Subcutaneous adipose tissue (tissue), 3 donors: ENCODE results near the gene KIR2DL1.

DNA sequence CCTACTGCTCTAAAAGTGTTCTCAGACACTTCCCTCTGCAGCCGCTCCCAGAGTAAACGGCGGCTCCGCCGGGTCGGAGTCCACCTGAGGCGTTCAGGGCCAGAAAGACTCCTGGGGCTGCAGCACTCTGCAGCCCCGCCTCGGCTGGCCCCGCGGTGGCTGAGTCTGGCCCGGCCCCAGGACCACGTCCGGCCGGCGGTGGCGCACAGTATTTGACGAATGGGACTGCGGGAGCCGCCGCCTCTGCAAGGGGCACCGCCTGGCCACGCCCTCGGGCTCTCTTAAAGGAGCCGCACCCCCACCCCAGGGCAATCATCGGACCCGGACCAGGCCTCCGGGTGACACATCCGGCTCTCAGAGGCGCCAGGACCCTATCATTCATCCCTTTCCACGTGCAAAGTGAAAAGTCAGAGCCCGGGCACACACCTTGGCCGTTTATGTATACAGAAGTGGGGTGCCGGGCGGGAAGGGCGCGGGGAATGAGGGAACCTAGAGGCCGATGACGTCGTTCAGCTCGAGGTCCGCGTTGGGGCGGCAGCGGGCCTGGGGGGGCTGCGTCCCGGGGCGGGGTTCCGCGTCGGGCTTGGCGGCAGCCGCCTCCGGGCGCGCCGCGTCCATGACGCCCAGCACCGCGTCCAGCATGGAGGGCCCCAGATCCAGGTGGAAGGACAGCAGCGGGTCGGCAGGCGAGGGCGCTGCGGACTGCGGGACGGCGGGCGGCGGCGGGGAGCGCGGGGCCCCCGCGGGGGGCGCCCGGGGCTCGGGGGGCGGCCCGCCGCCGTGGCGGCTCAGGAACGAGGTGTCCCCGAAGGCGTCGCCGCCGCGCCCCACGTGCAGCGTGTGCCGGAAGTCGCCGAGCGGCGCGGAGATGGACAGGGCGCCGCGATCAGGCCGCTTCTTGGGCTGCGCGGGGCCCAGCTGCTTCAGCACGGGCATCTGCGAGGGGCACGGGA lies 1.3 kb upstream of the LENG9 start:
- PRO-cap = bidirectional peak, plus-strand start at position 311 of the sequence, minus-strand start at position 221 of the sequence
- RAMPAGE, long total RNA, 3 experiments = no peak in any of the 3 experiments

- PRO-cap = no peak
- RAMPAGE, long total RNA, 3 experiments = no peak in any of the 3 experiments
Observed at GRCh38 chr19:54503528-54504072, 969 bp downstream of the LAIR2 start.

DNA sequence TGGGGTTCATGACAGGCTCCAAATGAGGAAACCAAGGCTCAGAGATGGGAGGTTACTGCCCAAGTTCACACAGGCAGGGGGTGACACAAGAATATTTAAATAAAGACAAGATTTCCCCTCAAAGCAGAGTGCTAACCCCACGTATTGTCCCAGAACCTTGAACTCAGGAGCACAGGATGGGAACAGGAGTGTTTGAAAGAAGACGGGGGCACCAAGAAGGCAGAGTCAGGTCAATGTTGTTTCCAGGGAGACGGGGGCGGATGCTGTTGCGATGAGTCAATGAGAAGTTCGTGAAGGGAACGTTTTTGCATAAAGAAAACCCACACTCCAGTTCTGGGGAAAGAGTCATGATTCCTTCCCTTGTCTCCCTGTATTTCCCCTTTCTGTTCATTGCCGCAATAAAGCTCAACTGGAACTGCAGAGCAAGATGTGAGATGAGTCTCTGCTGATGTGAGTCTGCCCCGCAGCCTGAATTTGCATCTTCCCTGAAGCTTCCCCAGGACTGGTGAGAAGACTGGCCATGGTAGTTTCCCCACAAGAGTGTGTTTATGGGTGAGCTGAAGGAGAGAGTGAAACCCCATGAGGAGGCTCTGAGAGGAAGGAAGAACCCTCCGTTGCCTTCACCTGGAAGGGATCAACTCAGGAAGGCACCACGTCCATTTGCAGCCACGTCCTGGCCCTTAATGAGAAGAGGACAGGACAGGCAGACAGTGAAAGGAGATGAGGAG lies 13.4 kb downstream of the LILRA1 start:
- PRO-cap = no peak
- RAMPAGE, long total RNA, 3 experiments = no peak in any of the 3 experiments

GRCh38 chr19:54642765-54643570 lies 12.7 kb downstream of the LILRB1 start:
- PRO-cap = no peak
- RAMPAGE, long total RNA, 3 experiments = no peak in any of the 3 experiments

DNA sequence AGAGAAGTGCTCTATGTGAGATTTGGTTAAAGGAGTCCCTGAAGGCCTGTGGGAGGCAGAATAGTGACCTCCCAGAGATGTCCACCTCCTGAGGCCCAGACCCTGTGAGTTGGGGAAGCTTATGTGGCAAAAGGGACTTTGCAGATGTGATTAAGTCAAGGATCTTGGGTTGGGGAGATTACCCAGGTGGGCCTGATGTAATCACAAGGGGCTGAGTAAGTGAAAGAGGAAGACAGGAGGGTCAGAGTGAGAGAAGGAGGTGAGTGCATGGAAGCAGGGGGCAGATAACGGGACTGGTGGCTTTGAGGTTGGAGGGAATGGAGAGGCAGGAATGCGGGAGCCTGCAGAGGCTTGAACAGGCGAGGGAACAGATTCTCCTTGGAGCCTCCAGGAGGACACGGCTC lies 698 bp upstream of the LILRB4 start:
- PRO-cap = no peak
- RAMPAGE, long total RNA, 3 experiments = no peak in any of the 3 experiments

GRCh38 chr19:54769662-54769959 lies at the start of gene KIR2DL1:
TSS of gene KIR2DL1 (plus strand) at chr19:54769793.
- PRO-cap = no peak
- RAMPAGE, long total RNA, 3 experiments = no peak in any of the 3 experiments

DNA sequence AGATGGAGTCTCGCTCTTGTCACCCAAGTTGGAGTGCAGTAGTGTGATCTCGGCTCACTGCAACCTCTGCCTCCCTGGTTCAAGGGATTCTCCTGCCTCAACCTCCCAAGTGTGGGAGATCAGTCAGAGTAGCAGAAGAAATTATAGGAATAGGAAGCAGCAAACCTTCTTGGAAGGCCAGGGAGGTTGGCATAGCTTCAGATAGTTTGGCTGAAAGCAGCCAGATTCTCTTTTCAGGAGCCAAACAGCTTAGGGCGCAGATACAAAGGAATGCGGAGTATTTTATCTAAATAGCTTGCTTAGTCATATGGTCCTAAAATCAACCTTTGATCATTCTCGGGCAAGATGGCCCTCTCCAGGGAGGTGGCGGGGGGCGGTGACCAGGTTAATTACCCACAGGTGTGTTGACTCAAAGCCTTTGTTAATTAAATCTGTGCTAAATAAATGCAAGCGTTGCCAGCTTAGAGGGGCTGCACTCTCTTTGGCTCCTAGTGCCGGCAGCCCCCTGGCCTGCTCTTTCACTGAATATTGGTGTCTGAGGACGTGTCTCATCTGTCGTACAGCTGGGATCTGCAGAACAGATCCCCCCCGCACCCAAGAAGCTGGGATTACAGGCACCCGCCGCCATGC lies 12.5 kb upstream of the NCR1 start:
- PRO-cap = no peak
- RAMPAGE, long total RNA, 3 experiments = no peak in any of the 3 experiments

GRCh38 chr19:55058674-55059490 lies 4.1 kb downstream of the RDH13 start:
- PRO-cap = no peak
- RAMPAGE, long total RNA, 3 experiments = start-site peak on the minus strand in 1 of 3 experiments, at chr19:55059197-55059268 at its widest, 8 reads per replicate

DNA sequence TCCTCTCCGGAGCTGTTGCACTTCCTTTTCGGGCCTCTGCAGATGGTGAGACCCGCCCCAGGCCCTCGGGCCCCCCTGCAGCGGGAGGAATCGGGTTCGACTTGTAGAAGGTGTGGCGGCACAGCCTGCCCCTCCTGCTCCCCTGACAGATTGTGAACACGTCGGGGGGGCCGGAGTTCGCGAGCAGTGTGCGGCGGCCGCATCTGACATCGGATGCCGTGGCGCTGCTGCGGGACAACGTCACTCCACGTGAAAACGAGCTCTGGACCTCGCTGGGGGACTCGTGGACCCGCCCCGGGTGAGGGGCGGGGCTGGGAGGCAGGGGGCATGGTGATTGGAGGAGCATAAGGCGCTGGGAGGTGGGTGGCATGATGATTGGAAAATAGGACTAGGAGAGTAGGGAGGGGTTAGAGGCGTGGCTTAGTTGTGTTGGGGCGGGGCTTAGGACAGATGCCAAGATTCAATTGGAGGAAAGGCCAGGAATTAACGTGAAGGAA lies 6.7 kb downstream of the EPS8L1 start:
- PRO-cap = no peak
- RAMPAGE, long total RNA, 3 experiments = no peak in any of the 3 experiments

GRCh38 chr19:55096647-55097336 lies 20.6 kb downstream of the PPP1R12C start:
- PRO-cap = no peak
- RAMPAGE, long total RNA, 3 experiments = no peak in any of the 3 experiments

- PRO-cap = no peak
- RAMPAGE, long total RNA, 3 experiments = no peak in any of the 3 experiments
Observed at GRCh38 chr19:55239300-55239542, 10.7 kb upstream of the TMEM86B start.

GRCh38 chr19:55308282-55308888 lies 16.8 kb downstream of the TMEM150B start:
- PRO-cap = no peak
- RAMPAGE, long total RNA, 3 experiments = no peak in any of the 3 experiments

DNA sequence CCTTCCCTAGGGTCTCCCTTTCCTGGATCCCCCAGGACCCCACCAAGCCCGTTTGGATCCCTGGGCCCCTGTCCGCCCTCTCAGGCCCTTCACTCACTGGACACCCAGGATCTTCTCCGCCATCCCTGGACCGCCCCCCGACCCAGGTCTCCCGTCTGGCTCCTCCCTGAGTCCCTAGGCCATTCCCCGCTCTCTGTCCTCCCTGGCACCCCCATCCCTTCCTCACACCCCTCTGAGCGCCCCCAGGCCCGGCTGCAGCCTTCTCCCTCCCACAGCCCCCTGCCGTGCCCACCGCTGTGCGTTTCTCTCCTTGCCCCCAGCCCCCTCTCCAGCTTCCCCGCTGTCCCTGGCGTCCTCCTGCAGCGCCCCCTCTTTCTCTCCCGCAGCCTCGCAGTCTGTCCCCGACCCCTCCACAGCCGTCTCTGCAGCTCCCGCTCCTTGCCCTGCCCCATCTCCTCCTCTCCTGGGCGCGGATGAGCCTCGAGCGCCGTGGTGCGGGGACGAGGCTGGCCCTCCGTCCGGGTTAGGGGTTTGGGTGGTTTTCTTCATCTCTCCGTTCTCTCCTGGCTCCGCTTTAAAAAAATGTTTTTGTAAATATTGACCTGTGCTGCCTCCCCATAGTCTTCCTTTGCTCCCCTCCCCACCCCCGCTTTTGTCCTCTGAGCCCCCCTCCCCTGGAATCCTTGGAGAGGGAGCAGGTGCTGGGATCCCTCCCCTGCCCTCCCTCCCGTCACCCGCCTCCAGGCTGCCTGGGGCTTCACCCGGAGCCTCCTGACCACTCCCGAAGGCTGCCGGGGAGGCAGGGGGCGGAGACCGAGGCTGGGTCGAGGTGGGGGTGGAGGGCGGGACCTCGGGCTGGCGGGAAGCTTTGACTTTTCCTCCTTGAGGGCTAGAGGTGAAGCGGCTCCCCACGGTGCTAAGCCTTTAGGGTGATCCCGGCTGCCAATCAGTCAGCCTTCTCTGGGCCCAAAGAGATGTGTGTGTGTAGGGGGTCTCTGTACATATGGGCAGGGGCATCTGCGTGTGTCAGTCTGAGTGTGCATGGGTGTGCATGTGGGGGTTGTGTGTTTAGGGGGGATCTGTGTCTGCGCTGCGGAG lies 1.2 kb downstream of the KMT5C start:
- PRO-cap = no peak
- RAMPAGE, long total RNA, 3 experiments = no peak in any of the 3 experiments

DNA sequence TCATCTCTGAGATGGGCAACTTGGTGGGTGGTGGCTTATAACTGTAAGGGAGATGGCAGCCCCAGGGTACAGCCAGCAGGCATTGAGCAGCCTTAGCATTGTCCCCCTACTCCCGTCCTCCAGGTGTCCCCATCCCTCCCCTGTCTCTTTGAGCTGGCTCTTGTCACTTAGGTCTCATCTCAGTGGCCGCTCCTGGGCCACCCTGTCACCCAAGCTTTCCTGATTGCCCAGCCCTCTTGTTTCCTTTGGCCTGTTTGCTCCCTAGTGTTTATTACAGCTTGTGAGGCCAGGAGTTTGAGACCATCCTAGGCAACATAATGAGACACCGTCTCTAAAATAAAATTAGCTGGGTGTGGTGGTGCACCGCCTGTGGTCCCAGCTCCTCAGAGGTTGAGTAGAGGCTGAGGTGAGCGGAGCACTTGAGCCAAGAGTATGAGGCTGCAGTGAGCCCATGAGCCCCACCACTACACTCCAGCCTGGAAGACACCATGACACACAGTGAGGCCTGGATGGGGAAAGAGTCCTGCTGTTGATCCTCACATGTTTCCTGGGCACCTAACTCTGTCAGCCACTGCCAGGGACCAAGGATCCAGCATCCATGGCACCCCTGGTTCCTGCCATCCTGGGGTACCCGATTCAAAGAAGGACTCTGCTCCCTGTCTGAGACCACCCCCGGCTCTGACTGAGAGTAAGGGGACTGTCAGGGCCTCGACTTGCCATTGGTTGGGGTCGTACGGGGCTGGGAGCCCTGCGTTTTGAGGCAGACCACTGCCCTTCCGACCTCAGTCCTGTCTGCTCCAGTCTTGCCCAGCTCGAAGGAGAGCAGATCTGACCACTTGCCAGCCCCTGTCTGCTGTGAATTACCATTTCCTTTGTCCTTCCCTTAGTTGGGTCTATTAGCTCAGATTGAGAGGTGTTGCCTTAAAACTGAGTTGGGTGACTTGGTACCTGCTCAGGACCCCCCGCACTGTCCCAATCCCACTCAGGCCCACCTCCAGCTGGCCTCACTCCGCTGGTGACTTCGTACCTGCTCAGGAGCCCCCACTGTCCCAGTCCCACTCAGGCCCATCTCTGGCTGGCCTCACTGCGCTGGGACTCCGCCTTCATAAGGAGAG lies 3.5 kb downstream of the RPL28 start:
- PRO-cap = no peak
- RAMPAGE, long total RNA, 3 experiments = no peak in any of the 3 experiments

DNA sequence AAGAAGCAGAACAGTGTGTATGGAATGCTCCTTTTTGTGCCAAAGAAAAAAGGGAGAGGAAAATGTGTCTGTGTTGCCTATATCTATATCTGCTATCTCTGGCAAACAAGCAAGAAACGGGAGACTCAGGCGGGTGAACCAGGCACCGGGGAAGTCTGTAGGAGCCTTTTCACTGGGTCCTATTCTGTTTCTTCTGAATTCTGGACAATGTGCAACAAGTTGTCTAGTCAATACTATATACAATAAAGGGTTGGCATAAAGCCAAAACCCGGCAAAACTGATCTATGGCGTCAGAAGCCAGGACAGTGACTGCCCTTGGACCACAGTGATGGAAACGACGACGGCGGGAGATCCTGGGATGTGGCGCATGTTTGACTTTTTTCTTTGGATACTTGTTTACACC lies 1.2 kb downstream of the ISOC2 start:
- PRO-cap = no peak
- RAMPAGE, long total RNA, 3 experiments = no peak in any of the 3 experiments

DNA sequence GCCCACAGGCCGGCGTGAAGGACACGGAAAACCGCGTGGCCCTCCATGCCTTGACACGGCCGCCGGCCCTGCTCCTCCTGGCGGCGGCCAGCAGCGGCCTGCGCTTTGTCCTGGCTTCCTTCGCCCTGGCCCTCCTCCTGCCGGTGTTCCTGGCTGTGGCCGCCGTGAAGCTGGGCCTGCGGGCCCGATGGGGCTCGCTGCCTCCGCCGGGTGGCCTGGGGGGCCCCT lies 1.3 kb downstream of the NAT14 start:
- PRO-cap = no peak
- RAMPAGE, long total RNA, 3 experiments = no peak in any of the 3 experiments

- PRO-cap = unidirectional peak, plus-strand start at chr19:55493499
- RAMPAGE, long total RNA, 3 experiments = start-site peak on the plus strand in 1 of 3 experiments, at chr19:55493717-55493838 at its widest, 6 reads per replicate
Observed at GRCh38 chr19:55493041-55493956, 5.1 kb downstream of the SSC5D start.

DNA sequence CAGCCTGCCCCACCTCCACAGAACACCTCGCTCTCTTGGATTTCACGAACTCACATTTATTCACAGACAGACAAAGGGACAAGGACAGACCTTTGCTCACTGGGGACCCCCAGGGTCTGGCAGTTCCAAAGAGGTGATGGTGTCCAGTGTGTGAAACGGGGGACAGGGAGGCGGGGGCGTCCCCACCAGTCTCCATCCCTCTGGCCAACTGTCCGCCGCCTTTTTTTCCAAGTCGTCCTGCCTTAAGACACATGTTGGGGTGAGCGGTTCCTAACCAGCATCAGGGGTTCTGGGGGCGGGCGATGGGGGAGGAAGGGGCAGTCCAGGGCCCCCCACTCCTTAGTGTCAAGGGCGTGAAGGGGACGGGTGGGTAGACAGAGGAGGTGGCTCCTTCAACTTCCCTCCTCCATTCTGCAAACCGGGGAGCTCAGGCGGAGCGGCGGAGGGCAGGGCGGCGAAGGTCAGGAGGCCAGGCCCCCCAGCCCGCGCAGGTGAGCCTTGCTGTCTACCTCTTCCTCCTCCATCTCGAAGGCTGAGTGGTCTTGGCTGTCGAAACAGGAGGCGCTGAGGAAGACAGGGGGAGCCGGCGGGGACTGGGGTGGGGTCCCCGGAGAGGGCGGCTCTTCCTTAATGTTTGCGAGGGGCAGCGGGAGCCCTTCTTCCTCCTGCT lies 3.0 kb downstream of the ZNF579 start:
- PRO-cap = no peak
- RAMPAGE, long total RNA, 3 experiments = no peak in any of the 3 experiments

DNA sequence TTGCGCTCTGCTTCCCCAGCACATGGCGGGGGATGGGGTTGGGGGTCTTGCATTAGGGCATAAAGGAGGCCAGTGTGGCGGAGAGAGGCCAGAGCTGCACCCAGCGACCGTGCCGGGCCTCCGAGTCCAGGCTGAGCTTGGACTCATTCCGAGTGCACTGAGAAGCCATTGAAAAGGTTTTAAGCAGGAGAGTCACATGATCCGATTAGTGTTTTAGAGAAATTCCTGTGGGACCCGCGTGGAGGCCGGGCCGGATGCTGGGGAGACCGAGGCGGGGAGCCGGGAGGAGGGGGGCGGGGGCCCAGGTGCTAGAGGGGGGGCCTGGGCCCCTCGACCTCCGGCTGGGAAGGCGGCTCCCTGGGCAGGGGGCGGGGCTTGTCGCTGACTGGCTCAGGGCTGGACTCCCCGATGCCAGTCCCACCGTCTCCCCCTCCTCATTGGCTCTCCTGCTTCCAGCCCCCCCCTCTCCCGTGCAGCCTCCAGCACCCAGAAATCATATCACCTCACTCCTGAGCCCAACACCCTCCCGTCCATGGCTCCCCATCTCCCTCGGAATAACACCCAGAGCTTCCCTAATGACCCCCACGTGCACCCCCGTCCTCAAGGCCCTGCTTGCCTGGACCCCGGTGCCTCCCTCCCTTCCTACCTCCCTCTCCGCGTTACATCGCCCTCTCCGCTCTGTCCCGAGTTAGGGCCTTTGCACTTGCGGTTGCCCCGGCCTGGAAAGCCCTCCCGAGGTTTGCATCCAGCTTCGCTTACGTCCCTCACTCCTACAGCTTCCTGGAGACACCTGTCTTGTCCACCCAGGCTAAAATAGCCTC lies 5.2 kb upstream of the ZNF579 start:
- PRO-cap = no peak
- RAMPAGE, long total RNA, 3 experiments = no peak in any of the 3 experiments

DNA sequence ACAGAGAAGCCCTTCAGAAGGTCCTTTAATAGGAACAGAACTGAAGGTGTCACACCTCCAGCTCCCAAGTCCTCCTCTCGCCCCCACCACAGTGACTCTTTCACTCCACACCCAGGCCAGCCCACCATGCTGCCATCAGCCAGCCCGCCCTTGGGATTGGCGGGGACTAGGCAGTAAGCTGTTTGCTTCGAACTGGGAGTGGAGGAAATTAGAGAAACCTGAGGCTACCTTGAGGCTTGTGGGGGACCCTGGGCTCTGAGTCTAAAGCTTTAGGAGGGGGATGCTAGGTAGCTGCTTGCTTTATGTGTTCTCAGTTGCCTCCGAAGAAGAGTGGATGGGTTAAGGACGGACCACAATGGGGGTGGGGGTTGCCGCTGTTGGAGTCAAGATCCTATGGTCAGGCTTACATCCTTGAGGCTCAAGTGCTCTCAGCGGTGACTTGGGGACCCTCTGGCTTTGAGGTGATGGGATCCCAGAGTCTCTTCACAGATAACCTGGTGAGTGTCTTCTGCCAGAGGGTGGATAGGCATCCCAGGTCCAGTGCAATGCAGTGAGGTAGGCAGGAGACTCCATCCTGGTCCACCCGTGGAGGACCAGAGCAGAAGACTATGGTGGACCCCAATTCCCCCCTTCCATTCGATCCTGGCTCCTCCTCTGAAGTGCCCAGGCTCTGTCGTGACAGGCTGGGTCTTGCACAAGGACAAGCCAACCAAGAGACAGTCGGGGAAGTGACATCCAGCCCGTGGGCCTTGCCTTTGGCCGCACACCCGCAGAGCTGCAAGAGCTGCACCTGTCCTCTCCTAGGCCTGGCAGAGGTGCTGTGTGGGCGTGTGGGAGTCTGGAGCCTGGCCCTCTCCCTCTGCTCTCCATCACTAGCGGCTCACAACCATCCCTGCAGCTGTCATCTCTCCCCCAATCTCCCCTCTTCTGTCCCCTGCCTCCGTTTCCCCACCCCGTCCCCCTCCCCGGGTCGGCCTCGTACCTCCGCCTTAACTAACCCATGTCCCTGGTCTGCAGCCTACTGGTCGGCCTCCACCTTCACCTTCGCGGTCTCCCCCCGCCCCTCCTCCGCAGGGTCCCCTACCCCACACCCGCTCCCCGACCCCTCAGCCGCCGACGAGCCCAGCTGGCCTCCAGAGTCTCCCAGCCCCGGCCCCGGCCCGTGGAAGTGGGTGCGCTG lies 3.2 kb downstream of the ZNF784 start:
- PRO-cap = no peak
- RAMPAGE, long total RNA, 3 experiments = no peak in any of the 3 experiments